Right common carotid artery plus branches (tissue), 1 donor: ENCODE measurements around the genes TARDBP, FBXO2, MAD2L2, DRAXIN and TNFRSF1B.

DNA sequence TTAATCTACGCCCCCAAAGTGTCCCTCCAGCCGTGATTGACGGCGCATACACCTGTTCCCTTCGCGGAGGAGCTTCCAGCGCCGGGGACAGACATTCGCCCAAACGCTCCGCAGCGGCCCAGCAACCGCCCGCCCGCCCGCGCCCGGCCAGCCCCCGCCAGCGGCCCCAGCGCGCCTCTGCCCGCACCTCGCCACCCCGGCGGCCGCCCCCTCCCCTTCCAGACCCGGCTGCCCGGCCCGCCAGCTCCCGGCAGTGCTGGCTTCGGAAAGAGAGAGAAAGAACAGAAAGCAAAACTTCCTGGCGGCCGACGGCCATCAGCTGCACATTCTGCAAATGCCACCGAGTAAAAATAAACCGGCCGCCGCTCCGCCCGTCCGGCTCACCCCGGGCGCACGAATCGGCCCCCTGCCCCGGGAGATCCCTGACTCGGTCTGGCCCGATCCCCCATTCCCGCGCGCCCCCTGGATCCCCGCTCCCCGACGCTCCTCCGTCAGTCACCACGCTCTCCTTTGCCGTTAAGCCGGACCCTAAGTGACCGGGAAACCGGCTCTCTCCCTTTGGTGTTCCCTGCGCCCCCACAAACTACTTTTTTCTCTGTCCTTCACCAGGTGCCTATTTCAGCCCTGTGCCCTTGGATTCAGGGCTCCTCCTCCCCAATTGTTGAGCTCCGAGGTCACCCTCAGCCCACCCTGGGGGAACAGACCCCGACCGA is 1.5 kb downstream of the CASZ1 start:
- PRO-cap = bidirectional peak, plus-strand start at position 102 of the sequence, minus-strand start at position 131 of the sequence

- PRO-cap = no peak
Measured at GRCh38 chr1:10856849-10857596, 60.6 kb upstream of the CASZ1 start.

GRCh38 chr1:10900678-10901769 is 80.9 kb downstream of the C1orf127 start:
- PRO-cap = no peak

- PRO-cap = bidirectional peak, plus-strand start at chr1:11012417, minus-strand start at chr1:11012273; unidirectional peak, plus-strand start at chr1:11012659
Measured at GRCh38 chr1:11012001-11012917, at the start of gene TARDBP. TSS of gene TARDBP (plus strand) at chr1:11012654.

DNA sequence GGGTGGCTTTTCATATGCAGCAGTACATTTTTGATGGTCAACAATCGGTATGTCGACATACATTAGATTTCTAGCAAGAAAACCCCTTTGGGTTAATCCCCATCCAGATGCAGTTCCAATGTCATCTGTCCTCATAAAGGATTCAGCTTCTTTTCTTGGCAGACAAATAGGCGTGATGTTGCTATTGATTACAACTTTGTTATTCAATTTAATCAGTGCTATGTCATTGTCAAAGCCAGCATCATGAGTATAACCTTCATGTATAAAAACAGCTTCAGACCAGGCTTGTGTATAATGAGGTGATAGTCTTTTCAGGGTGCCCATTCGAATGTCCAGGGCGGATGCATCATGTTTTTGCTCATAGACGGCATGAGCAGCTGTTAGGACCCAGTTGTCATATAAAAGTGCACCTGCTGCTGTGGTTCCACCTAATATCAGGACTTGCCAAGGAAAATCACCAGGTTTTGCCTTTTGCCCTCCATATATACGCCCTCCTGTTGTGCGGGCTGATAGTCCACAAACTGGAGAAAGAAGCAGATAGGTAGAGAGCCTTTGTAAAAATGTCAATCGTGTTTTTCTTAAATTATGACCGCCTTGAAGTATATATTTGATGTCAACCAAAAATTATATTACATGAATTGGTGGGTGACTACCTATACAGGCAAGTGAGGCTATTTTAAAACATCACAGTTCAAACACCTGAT is 14.8 kb downstream of the TARDBP start:
- PRO-cap = no peak

DNA sequence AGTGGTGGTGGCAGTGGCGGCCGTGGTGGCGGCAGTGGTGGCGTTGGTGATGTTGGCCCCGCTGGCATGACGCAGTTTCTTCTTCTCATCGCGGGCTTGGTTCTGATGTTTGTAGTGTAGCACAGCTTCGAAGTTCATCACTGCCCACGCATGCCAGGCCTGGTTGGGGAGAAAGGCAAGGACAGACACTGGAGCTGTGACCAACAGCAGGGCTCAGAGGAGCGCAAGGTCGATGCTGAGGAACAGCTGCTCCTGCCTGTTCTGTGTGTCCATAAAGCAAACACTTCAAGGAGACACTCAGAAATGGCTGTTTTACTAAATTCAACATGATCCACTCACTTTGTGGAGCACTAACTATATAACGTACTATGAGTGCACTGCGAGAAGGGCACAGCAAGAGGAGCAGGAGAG is 31.0 kb upstream of the EXOSC10 start:
- PRO-cap = no peak

DNA sequence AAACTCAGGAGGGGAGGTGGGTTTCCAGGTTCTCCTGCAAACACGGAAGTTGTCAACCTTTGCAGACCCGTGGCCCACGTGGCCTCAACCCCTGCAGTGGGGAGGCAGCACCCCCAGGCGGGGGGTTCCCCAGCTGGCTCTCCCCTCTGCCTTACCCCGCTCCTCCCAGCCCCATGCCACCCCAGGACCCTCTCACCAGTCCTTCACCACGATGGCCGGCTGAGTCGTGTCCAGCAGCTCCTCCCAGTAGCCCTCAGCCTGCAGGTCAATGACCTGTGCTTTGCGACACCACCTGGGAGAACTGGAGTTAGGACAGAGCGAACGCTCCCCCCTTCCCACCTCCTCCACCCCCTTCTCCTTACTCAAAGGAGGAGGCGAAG is 4.7 kb downstream of the FBXO2 start:
- PRO-cap = no peak

- PRO-cap = no peak
Measured at GRCh38 chr1:11653100-11653862, 948 bp downstream of the FBXO2 start.

- PRO-cap = bidirectional peak, plus-strand start at chr1:11654392, minus-strand start at chr1:11654431; bidirectional peak, plus-strand start at chr1:11654925, minus-strand start at chr1:11654775
Measured at GRCh38 chr1:11654071-11655195, at the start of gene FBXO2. TSS of gene FBXO2 (minus strand) at chr1:11654429.

- PRO-cap = bidirectional peak, plus-strand start at chr1:11681272, minus-strand start at chr1:11681148
Measured at GRCh38 chr1:11680811-11681393, at the start of gene MAD2L2. TSS of gene MAD2L2 (minus strand) at chr1:11681148.

- PRO-cap = no peak
Measured at GRCh38 chr1:11691174-11692356, at the start of gene DRAXIN. TSS of gene DRAXIN (plus strand) at chr1:11691710.

DNA sequence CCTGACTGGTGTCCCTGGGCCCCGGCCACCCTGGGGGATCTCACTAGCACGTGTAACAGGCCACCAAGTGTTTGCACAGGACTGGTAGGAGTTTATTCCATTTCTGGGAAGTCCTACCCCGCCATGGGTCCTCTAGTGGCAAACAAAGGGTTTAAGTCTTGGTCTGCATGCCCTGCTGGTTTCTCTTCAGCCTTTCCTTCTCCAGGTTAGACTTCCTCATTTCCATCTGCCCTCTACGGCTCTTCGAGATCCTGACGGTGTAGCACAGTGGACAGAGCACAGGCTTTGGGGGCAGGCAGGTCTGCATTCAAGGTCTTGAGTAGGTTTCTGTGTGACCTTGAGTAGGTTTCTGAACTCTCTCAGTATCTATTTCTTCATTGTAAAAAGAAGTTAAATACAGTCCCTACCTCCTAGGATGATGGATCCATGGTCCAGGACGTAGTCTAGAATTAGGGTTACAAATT is 2.9 kb downstream of the AGTRAP start:
- PRO-cap = unidirectional peak, plus-strand start at position 247 of the sequence

GRCh38 chr1:11929870-11930365 is 3.7 kb upstream of the KIAA2013 start:
- PRO-cap = no peak

DNA sequence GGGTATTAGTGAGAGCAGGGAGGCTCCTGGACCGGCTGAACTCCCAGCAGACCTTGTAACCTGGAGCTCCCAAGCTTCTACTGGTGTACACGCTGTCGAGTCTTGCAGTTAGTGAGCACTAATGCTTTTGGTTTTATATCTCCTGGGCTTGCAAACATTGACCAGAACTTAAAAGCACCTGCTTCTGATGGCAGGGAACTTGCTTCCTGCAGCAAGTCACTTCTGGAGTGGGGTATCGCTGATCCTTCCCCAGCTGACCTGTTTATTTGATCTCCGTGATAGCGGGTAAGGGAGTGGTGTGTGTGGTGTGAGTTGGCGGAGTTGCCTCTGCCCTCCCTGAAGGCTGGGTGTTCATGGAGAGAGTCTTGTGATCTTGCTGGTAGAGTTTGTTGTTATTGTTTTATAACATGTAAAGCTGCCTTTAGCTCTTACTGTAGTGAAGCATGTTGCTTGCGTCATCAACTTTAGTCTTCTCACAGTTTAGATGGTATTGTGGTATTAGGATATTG is 3.8 kb downstream of the MFN2 start:
- PRO-cap = no peak

GRCh38 chr1:12125367-12126027 is 41.3 kb upstream of the TNFRSF1B start:
- PRO-cap = unidirectional peak, plus-strand start at chr1:12125610

DNA sequence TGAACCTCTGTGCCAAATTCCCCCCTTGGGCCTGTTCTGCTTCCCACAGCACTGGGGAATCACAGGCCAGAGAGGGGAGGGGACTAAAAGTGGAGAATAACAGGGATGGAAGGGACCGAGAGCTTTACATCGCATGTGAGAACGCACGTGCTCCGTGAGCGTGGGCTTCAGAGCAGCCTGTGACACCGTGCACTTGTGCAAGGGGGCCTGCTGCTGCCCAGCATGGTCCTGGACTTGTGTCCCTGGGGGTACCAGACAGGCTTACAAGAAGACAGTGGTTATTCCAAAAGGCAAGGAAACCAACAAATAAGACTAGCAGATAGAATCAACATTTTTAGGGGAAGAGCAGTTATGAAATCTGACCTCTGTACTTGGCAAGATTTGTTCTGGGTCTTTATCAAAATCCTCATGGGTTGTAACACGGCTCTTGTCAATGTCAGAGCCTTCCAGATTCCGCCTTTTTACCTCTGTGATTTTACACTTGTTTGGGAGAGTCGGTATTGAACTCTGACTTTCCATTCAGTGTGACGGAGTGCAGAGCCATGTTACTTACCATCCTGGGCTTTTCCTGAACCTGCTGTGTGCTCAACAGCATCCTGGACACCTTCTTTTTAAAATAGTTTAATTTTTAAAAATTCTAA is 36.1 kb upstream of the TNFRSF1B start:
- PRO-cap = no peak

- PRO-cap = bidirectional peak, plus-strand start at chr1:12166991, minus-strand start at chr1:12166894
Measured at GRCh38 chr1:12166653-12167139, at the start of gene TNFRSF1B. TSS of gene TNFRSF1B (plus strand) at chr1:12166991.

DNA sequence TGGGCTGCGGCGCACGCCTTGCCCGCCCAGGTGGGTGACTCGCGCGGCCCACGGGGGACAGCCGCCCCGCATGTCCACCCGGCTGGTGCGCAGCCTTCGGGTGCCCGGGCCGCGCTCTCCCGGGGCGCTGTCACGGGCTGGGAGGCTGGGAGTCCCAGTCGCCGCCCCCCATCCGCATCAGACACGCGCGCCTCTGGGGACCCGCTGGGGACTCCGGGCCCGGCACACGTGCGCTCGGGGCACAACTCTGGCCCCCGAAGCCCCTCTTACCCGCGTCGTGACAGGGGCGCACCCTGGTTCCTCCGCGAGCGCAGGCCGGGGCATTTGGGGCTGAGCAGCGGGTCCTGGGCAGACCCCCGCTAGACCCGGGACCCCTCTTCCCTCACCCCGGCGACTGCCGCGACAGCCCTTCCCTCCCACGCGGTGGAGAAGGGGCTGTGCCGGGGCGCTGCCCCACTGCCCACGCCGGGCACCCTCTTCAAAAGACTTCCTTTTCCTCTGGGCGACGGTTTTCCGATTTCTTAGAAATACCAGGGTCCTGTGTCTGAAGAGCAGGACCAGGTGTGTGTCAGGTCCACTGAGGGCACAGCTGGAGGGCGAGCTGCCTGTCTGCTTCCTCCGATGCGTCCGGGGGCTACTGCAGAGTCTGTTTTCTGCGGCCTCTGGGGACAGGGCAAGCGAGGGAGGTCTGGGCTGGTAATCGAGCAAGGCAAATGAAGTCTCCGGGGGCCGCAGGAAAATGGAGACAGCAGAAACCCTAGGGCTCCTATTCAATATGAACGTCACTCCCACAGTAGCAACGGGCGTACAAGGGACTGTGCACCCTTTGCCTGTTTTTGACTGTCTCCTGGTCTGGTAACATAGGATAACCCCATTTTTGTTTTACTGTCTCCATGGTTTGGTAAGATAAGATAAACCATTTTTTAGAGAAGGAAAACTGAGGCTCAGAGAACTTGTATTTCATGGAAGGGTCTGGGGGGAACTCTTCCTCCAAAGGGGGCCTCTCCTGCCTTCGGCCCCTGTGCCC is 662 bp downstream of the TNFRSF1B start:
- PRO-cap = no peak

- PRO-cap = no peak
Measured at GRCh38 chr1:12190776-12191486, 24.1 kb downstream of the TNFRSF1B start.

DNA sequence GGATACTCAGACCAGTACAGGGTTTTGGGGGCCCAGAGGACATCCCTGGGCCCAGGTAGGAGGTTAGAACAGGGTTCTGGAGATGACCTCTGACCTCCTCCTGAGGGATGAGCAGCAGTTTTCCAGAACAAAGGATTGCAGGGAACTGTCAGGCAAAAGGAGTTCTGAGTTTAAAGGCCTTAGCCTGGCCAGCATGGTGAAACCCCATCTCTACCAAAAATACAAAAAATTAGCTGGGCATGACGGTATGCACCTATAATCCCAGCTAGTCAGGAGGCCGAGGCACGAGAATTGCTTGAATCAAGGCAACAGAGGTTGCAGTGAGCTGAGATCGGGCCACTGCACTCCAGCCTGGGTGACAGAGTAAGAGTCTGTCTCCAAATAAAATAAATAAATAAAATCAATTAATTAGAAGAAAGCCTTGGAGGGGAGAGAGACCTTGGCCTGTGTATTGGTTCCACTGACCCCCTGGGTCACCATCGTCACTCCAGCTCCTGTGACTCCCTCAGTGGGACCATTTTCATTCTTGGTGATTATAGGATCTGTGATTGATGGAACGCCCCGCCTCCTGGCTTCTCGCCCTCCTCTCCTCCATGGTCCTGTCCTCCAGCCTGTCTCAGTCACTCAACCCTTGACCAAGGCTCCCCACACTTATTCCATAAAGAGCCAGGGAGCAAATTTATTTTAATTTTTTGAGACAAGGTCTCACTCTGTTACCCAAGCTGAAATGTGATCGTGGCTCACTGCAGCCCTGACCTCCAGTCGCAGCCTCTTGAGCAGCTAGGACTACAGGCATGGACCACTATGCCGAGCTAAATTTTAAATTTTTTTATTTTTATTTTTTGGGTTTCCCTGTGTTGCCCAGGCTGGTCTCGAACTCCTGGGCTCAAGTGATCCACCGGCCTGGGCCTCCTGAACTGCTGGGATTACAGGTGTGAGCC is 20.0 kb upstream of the VPS13D start:
- PRO-cap = no peak